SP-49 (cell line): ENCODE results near the genes CYP2A6 and CEACAM3.

DNA sequence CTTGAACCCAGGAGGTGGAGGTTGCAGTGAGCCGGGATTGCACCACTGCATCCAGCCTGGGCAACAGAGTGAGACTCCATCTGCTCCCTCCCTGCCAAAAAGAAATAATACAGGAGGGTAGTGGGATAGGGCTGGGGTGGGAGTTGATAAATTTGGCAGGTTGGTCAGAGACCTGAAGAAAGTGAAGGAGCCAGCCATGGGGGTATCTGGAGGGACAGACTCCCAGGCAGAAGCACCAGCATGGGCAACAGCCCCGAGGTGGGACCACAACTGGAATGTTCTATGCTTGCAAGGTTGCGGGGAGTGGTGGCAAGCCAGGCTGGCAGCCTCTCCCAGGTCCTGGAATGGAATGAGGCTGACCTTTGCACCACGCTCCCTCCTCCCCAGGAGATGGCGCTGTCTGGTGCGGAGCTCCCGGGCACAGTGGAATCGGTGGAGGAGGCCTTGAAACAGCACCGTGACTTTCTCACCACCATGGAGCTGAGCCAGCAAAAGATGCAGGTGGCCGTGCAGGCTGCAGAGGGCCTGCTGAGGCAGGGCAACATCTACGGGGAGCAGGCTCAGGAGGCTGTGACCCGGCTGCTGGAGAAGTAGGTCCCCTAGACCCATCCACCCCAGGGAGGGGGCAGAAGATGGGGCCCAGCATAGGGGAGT, 53.5 kb upstream of the SHKBP1 start:
- PRO-cap, result no peak

DNA sequence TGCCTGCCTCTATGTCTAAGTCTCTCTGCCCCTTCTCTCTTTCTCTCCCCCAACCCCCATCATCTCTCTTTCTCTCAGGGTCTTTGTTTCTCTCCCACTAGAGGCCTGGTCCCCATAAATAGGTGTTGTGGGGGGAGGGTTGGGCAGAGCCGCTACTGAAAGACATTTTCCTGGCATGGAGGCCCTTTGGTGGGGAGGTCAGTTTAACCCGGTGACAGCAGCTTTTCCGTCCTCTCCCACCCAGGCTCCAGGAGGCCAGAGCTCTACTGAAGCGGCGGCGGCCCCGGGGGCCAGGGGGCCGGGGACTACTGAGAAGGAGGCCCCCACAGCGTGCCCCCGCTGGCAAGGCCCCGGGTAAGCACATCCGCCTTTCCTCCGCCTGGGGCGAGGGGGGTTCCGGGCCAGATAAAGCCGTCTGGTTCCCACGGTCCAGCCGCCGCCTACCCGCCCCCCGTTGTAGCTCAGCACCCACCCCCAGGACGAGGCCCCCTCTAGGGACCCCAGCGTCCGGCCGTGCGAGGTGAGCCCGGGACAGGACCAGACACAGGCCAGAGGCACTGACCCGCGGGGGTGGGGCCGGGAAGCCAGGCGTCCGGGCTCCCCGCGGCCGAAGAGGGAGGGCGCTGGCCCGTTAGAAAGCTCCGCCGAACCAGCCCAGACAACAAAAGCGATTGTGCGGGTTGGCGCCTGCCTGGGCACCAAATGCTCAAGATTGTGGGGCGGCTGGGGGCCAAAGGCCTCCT, 1.2 kb upstream of the LTBP4 start:
- PRO-cap, result no peak

DNA sequence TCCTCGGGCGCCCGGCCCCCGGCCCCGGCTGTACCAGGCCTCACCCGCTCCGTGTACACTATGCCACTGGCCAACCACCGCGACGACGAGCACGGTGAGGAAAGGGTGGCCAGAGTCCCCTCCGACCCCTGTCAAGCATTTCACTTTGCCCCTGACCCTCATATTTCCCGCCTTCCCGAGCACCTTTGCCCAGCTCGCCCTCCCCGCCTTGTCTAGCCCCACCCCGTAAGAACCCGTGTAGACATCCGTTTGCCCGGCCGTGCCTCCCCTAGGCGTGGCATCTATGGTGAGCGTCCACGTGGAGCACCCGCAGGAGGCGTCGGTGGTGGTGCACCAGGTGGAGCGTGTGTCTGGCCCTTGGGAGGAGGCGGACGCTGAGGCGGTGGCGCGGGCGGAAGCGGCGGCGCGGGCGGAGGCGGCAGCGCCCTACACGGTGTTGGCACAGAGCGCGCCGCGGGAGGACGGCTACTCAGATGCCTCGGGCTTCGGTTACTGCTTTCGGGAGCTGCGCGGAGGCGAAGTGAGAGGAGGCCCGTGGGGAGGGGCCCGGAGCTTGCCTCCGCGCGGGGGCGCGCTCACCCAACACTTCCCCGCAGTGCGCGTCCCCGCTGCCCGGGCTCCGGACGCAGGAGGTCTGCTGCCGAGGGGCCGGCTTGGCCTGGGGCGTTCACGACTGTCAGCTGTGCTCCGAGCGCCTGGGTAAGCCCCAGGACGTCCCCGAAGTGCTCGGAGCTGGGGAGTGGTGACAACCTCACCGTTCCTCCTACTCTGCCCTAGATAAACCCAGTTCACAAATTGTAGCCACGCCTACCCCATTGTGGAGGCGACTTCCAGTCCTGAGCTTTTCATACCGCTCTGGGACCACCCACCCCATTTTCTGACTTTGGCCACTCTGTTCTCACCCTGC, 4.2 kb downstream of the LTBP4 start:
- PRO-cap, result bidirectional peak, plus-strand start at position 312 of the sequence, minus-strand start at position 214 of the sequence

DNA sequence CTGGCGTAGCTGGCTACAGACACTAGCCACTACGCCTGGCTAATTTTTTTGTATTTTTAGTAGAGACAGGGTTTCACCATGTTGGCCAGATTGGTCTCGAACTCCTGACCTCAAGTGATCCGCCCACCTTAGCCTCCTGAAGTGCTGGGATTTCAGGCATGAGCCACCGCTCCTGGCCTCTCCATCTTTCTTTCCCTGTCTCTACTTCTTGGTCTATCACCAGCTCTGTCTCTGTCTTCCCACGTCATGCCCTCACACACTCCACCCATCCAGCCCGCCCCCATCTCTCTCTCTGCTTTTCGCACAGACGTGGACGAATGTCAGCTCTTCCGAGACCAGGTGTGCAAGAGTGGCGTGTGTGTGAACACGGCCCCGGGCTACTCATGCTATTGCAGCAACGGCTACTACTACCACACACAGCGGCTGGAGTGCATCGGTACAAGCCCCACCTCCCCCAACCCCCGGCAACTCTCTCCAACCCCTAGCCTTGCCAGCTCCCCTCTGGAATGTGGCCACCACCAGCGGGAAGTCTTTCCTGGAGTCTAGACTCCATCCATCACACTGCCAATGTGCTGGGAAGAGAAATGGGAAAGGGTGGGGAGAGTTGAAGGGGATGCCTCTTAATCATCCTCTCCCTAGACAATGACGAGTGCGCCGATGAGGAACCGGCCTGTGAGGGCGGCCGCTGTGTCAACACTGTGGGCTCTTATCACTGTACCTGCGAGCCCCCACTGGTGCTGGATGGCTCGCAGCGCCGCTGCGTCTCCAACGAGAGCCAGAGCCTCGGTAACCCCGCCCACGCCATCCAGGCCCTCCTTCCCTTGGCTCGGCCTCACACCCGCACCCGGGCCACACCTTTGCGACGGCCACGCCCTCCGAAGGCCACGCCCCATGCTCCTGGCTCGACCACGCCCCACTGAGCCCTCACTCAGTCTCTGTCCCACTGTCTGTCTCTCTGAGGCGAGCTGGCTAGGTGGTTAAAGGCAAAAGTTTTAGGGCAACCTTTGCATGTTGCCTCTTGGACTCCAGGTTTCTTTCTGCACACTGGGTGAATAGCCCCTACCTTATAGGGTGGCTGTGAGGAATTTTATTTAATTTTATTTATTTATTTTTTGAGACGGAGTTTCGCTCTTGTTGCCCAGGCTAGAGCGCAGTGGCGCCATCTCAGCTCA, 22.5 kb downstream of the LTBP4 start:
- PRO-cap, result no peak

DNA sequence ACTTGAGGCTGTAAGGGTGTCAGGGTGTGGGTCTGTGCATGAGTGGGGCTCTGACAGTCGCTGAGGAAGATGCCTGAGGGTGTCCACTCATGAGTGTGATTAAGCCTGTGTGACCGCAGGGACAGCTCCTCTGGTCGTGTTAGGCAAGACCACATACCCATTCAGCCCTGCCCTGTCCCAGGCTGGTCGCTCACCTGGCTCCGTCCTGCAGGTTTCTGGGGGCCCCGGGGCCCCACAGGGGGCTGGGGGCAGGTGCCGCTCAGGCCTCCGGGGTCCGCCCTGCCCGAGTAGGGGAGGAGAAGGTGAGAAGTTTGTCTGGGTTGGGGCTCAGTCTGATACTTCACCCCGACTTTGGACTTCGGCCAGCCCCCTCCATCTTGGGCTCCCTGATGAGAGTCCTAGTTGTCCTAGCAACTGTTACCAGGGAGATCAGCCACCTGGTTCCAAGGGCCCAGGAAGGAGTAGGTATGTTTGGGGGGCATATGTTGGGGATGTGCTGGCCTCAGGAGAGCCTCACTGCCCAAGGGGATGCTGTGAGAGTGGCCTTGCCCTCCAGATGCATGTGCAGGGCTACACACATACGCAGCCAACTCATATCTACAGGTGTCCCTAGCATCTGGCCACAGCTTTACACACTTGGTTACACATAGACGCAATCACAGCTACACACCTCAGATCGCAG, 3.6 kb downstream of the NUMBL start:
- PRO-cap, result no peak

DNA sequence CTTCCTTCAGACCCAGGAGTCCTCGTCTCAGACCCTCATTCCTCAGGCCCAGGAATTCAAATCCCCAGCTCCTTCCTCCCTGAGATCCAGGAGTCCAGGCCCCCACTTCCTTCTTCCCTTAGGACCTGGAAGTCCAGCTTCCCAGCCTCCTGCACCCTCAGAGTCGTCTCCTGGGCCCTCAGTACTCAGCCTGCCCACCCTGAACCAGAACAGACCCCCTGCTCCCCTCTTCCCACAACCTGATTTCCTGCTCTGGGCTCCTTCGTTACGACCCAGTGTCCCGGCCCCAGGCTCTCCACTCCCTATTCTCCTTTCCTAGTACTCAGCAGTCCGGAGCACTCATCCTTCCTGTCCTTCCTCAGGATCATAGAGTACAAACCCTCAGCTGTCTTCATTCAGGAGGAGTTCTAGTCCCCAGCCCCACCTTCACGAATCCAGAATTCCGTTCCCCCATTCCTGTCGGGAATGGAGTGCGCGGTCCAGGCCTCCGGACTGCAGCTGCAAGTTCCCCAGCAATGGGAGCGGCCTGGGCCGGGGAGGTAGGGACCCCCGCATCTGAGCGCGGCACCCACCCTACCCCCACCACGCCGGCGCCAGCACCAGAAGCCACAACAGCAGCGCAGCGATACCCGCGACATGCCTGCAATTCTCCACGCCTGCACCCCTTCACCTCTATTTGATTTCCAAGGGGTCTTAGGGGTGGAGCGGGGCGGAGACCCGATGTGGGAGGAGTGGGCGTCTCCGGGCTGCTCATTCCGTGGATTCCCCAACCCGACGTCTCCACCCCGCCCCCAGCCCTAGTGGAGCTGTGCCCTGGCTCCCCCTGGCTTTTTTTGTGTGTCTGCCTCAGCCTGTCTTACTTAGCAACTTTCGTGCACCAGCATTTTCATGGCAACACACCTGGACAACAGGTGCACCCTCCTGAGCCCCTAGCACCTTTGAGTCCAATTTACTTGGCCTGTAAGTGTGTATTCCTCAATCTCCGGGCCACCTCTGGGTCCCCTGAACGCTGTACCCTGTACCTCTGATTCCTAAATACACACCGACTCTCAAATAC, 12.8 kb downstream of the EGLN2 start:
- PRO-cap, result no peak

DNA sequence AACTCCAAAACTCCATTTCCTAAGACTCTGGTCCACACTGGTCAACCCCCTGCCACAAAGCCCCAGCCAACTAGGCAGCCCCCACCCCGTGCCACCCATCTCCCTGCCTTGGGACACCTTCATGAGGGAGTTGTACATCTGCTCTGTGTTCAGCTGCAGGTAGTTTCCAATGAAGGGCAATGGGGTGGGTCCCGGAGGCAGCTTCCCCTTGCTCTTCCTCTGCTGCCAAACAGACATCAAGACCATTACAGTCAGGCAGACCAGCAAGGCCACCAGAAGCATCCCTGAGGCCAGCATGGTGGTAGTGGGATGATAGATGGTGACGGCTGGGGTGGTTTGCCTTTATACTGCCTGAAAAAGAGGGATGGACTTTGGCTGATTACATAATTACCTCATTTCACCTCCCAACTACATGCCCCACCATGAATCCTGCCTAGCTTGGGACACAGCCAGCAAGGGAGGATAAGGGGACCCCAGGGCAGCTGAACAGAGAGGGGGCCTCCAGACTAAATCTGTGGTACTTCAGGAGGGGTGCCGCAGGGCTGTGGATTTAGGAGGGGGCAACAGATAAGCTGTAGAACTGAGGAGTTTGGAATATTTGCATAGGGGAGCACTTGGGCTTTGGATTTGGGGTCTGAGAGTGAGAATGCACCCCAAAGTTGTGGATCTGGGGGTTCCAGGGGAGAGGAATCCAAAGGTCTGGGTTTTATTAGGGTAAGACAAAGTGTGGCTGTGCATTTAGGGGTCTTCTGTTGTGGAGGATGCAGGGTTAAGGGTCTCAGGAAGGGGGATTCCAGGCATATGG, at the start of gene CYP2A6:
Gene CYP2A6 (minus strand): TSS at position 318 of the 805 bp plus-strand sequence.
- PRO-cap, result no peak

DNA sequence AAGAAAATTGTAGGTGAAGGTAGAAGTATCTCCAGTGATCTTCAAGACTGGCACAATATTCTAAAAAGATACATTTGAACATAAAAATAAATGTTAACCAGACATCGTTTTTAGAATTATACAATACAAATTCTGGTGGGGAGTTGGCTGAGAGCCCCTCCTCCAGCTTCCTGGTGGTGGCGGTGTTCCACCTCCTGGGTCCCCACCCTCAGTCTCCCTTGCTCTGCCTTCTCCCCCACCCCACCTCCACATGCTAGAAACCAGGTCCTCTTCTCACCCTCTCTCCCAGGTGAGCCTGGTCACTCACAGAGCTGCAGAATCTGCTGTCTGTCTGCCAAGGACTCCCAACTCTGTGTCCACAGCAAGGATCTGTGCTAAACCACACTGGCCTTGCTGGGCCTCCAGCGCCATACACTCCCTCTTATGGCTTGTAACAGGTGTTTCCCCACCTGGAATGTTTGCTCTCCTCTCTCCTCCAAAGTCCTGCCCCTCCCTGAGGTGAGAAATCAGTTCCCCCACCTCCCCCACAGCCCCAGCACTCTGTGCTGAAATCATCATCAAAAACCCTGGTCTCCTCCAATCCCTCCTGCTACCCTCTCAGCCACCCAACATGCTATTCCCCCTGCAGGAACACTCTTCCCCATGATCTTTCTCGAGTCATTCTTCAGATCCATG, 20.6 kb upstream of the CYP2S1 start:
- PRO-cap, result no peak

DNA sequence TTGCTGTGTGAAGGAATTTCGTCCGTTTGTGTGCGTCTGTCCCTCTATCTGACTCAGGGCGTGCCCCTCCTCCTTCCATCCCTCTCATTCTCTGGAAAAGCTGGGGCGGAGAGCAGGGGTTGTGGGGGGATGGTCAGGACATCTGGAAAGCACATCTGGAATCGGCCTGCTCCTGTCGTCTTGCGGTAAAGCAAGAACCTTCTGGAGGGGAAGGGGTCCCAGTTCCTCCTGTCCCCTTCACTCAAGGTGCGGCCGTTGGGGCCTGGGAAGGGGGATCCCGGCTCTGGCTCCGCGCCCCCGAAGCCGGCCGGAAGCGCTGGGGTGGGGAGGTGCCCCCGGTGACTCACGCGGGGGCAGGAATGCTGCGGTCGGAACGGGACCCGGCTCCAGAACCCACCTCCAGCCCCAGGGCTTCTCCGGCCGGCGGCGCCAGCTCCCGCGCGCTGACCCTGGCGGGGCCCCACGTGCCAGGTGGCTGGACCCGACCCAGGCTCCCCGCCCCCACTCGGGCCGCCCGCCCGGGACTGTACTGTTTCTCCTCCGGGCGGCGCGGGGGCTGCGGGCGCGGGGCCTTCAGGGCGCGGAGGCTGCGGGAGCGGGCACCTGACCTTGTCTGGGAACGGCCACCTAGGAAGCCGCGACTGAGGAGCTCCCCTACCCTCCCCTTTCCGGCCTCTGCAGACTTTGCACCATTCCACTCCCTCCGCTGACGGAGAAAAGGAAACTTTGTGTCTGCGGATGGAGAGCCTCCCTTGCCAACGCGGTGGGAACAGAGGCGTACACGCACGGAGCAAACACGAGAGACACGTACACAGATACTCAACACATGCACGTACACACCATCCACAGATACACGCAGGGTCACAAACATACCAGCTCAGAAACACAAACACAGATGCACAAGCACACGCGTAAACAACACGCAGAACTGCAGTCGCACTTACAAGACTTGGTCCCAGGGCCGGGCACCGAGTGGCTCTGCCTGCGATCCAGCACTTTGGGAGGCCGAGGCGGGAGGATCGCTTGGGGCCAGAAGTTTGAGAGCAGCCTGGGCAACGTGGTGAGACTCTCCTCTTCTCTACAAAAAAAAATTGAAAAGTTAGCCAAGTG, 7.2 kb downstream of the AXL start:
- PRO-cap, result no peak

- PRO-cap, result no peak
These were observed 14.8 kb upstream of the CCDC97 start for GRCh38 chr19:41295034-41295655.

DNA sequence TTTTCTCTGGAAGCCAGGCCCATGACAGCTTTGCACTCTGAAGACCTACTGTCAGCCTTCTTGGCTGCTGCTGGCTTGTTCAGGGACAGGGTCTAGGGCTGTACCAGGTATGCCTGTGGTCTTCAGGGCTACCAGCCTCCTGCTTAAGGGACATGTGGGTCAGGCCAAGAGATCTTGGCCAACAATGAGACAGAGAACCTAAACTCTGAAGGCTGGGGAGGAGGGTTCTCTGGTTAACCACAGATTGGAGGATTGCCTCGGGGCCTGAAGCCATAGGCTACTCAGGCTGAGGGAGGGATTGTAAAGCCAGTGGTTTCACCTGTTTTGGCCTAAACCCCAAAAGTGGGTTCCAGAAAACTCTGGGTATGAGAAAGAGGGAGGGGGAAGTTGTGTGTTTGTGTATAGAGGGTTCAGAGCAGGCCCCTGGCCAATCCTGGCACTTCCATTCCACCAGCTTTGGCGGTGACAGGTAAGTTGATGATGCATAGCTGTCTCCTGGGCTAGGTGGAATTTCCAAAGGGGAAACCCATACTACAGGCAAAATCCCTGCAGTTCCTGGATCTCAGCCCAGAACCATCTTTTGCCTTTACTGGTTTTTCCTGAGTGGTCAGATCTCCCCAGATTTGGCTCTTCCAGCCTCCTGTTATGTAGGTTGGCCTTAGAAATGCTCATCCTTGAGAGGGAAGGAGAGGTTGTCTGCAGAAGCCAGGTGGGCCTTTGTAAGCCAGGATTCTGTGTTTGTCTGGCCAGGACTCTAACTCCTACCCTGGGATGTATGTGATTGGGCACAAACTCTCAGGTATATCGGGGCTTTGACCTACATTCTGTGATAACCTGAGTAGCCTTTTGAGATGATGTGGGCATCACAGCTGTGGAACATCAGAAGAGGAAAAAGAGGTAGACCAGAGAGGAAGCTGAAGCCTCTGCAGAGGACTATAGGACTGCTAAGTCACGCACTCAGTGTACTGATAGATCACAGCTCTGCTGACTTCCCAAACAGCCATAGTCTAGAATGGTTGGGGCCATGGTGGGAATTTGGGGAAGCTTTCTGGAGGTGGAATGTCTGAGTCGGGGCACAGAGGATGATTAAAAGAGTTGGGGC, 13.4 kb upstream of the CCDC97 start:
- PRO-cap, result no peak

DNA sequence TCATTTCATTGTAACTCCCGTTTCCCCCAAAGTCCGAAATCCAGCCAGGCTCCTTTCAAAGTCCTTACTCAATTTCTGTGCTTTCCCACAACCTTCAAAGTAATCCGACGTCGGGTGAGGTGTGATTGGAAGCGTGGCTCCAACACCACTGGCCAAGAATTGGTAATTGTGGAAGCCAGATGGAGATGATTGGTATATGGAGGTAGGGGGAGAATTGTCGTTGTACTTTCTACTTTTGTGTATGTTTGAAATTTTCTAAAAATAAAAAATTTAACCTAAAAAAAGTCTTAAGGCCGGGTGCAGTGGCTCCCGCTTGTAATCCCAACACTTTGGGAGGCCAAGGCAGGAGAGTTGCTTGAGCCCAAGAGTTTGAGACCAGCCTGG, 834 bp downstream of the CCDC97 start:
- PRO-cap, result no peak

DNA sequence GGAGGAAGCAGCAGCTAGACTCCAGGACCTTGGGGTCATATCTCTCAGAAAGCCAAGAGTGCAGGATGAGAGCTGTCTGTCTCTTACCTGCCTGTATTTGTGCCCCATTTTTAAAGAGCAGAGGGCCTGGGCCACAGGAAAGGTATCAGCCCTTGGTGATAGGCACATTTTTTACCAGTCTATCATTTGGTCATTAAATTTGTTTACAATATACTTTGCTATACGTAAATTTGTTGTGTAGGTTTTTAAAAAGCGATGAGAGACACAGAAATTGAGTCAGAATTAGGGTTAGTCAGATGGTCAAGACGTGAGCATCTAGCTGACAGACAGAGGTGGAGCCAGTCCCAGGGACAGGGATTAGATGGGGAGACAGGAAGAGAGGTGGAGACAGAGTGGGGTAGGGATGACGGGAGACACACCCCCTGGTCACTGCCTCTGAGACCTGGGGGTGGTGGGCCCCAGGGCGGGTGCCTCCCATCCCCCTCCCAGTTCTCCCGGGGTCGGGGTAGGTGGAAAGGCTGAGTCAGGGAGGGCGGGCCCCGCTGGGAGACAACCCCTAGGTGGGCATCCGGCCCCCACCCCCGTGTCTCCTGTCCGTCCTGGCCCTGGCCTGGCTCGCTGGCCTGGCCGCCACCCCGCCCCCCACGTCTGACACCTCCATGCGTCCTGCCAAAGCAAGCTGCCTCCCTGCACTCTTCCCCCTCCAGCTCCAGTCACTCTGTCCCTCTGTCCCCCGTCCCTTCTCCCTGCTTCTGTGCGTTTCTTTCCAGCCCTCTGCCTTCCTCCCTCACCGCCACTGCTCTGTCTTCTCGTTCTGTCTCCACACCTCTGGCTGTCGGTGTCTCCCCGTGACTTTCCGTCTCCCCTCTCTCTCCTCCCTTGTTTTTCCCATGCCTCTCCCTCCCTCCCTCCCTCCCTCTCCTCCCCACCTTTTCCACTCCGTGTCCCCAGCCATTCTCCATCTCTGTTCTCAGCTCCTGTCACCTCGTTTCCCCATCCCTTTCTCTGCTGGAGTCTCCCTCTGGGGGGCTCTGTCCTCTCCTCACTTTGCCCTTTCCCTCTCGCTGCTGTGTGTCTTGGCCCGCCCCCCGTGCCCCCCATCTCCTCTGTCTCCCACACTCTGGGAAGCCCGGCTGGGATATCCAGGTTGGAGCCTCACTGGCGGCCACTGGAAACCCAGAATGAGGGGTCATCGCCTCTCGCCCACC, 15.1 kb downstream of the CCDC97 start:
- PRO-cap, result no peak

- PRO-cap, result no peak
These were observed 17.5 kb downstream of the CCDC97 start for GRCh38 chr19:41327113-41328184.

DNA sequence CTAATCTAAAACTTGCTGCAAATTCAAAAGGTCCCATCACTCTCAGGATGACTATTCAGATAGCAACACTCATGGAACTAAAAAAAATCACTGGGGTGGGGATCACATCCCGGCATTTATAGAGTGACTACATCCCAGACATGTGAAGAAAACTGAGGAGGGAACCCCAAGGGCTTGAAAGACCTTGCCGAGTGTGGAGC, 35.1 kb downstream of the ERICH4 start:
- PRO-cap, result no peak

GRCh38 chr19:41530682-41531416, 45.1 kb upstream of the CEACAM21 start:
- PRO-cap, result no peak

GRCh38 chr19:41555620-41556123, 20.3 kb upstream of the CEACAM21 start:
- PRO-cap, result no peak

- PRO-cap, result no peak
These were observed 3.7 kb downstream of the CEACAM4 start for GRCh38 chr19:41623124-41623669.

DNA sequence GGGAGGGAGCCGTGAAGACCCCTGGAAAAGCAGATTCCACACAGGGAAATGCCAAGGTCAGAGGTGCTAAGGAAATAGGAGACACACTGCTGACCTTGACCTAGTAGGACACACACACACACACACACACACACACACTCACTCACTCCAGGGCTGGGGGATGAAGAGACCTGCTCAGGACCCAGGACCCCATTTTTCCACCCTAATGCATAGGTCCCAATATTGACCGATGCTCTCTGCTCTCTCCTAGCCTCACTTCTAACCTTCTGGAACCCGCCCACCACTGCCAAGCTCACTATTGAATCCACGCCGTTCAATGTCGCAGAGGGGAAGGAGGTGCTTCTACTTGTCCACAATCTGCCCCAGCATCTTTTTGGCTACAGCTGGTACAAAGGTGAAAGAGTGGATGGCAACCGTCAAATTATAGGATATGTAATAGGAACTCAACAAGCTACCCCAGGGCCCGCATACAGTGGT, 1.0 kb downstream of the CEACAM5 start:
- PRO-cap, result no peak

- PRO-cap, result no peak
These were observed at the start of gene CEACAM3 for GRCh38 chr19:41796363-41796899. TSS of gene CEACAM3 (plus strand) at chr19:41796587.